Colic lymph node (tissue), 1 donor: Measurements from ENCODE around the gene LCA5L.

DNA sequence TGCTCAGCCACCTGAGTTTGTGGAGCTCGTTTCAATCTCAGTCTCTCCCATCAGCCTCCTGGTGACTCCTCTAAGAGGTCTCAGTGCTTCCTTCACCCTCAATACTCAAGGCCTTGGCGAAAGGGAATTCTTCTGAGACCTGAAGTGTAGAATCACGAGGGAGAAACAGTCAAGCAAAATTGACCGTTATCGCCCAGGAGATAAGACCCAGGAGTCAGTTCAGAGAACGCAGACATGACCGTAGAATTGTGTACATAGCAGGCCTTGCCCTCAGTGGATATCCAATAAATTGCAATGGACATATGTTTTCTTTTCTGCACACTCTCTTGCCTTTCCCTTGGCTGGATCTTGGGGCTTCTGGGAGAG, 15.7 kb upstream of the ETS2 start:
- PRO-cap = no peak

DNA sequence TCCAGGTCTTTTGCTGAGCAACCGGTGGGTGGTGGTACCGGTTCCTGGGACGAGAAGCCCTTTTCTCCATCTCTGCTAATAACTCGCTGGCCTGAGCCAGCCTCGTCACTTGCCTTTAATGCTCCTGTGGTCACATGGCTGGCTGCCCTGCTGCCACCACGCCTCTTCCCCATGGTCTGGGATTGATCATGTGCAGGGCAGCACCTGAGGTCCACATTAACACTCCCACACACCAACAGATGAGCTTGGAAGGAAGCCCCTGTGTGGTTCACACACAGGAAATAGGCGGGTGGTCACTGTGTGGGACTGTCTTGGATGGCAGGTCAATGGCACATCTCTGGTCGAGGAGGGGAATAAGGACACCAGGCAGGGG, 10.2 kb upstream of the ETS2 start:
- PRO-cap = no peak

GRCh38 chr21:38811683-38812193, 6.0 kb downstream of the ETS2 start:
- PRO-cap = no peak

GRCh38 chr21:38815182-38815438, 9.4 kb downstream of the ETS2 start:
- PRO-cap = no peak

- PRO-cap = no peak
These were observed 11.3 kb downstream of the ETS2 start for GRCh38 chr21:38816801-38817743.

GRCh38 chr21:38821202-38821911, 15.6 kb downstream of the ETS2 start:
- PRO-cap = no peak

- PRO-cap = no peak
These were observed 19.1 kb downstream of the ETS2 start for GRCh38 chr21:38824916-38825191.

DNA sequence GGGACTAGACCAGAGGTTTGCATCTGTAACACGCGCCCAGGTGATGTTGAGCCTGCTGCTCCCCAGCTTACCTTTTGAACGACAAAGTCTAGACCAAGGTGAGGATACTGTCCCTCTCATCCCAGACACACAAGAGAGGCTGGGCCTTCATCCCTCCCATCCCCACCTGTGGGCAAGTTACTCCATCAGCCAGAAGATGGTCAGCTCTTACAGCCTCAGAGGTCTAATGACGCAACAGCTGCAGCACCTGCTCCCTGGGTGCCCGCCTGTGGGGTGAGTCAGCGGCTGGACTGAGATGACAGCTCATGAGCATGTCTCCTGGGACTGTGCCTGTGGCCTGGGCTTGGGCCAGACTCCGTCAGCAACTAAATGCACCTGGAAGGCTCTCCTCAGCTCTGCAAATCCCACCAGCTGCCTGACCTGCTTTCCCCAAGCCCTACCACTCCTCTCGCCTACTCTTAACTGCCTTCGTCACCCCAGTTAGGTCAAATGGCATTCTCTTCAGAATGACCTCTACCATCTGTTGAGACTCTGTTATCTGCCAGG, 47.6 kb downstream of the ETS2 start:
- PRO-cap = no peak

DNA sequence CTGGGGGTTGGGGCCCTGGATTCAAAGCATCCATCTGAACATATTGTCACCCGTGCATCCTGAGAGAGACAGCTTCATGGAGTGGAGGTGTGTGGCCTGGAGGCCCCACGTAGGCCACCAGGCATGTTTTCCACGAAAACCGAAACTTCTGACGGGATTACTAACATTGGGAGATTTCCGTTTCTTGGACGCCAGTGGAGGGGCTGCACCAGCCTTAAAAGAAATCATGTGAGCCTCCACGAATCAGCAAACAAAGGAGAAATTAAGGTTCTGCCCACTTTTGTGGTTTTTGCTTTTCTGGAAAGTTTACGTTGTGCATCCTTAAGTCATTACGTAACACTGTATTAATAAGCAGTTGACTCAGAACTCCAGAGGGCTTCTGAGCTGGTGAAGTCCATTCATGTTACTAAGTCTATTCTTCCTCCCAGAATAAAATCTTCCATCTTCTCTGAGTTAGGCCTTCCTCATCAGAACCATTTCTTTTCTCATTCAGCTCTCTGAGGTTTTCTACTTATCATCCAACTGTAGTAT, 168.5 kb downstream of the PSMG1 start:
- PRO-cap = bidirectional peak, plus-strand start at position 371 of the sequence, minus-strand start at position 150 of the sequence

DNA sequence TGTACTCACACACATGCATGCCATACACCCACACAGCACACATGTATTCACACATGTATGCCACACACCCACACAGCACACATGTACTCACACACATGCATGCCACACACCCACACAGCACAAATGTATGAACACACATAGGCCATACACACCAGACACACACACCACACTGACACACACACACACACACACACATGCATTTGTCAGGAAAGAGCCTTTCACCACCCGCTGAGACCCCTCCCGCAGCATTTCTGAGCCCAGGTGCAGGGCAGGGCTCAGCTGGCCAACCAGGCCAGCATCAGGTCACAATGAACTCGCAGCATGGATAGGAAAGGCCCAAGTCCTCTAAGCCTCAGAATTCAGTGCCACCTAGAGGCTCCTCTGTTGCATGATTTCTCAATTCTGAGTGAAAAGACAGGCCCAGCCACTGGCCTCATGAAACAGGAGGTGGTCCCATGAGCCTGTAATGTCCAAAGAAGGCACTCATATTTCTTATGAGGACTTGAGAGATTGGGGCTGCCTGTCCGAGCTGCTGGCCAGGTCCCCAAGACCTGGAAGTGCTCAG, 57.4 kb downstream of the PSMG1 start:
- PRO-cap = no peak

DNA sequence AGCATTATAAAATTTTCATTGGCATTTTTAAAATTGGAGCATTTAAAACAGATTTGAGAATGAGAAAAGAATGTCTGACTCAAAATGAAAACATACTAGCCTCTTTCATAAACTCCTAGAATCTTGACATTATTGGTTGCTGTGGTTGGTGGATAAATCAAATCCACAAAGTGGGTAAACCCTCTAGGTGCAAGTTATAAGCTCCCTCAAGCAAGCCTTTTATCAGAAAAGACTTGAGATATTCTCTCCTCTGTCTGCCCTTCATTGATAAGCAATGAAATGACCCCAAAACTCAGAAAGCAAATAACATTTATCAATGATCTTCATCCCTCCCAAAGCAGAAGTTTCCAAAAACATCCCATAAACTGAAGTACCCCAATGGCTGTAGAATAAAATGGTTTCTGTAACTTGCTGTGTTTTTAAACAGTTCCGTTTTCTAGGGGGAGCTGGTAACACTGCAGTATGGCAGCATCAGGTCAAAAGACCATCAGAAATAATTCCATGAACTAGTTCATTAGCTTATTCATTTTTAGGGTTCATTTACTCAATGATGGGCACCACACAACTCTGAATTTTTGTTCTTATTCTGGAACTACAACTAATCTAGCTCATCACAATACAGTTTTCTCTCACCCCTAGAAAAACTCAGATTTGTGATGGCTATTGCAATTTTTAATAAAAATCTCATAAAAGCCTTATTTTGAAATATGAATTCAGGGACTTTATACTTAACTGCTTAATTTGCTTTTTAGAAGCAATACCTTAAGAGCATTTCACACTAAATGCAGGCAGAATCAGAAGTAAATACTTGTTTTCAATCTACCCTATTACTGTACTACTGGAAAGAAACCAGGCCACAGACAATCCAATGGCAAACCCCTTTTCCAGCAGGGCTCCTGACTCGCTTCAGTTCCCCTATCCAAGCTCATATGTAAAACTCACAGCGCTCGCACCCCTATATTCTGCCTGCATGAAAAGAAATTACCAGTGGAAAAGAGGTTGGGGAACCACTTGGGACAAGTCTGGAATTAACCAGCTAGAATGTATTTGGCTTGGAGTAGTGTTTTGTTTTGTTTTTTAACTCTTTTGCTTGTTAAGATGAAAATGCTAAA, 7.4 kb upstream of the PSMG1 start:
- PRO-cap = no peak

GRCh38 chr21:39212067-39212945, 29.1 kb upstream of the PSMG1 start:
- PRO-cap = no peak

DNA sequence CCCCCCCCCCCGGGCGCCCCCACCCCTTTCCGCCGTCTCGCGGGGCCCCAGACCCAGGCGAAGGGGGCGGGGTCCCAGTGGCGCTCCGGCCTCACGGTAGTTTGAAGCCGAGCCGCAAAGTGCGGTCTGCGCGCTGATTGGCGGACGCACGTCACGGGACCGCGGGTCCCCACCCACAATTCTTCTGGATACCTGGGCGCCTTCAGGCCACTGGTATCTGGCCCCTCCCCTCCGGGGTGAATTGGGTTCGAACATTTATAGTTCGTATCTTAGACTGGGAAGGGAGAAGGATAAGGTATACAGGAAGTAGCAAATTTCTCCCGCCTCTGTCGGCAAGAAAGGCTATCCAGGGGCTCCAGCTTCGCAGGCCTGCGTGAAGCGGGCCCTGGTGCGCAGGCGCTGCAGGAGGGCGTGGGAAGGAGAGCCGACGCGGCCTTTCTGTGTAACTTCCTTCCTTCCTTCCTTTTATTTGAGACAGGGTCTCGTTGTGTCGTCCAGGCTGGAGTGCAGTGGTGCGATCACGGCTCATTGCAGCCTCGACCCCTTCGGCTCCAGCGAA, 459 bp upstream of the HMGN1 start:
- PRO-cap = bidirectional peak, plus-strand start at position 178 of the sequence, minus-strand start outside the sequence; bidirectional peak, plus-strand start at position 468 of the sequence, minus-strand start at position 363 of the sequence

- PRO-cap = no peak
These were observed 798 bp downstream of the LCA5L start for GRCh38 chr21:39444798-39445162.

GRCh38 chr21:39445163-39446447, at the start of gene LCA5L:
Gene LCA5L (minus strand): TSS chr21:39445778.
- PRO-cap = bidirectional peak, plus-strand start at chr21:39445856, minus-strand start at chr21:39445753

- PRO-cap = no peak
These were observed 700 bp downstream of the SH3BGR start for GRCh38 chr21:39452443-39452897.

- PRO-cap = no peak
These were observed 50.9 kb downstream of the SH3BGR start for GRCh38 chr21:39502506-39503186.

DNA sequence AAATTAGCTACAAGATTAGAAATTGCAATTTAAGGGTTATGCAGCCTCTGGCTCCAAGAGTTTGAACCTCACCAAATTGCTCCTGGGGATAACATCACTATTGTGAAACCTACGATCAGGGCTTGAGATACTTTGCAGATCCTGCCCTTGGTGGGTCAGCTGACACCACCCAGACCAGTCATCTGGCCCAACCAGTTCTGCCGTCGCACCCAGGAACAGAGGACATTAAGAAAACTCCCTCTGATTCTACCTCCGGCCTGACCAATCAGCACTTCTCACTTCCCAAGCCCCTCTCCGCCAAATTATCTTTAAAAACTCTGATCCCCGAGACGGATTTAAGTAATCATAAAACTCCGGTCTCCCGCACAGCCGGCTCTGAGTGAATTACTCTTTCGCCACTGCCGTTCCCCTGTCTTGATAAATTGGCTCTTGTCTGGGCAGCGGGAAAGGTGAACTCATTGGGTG, 32.9 kb upstream of the B3GALT5 start:
- PRO-cap = no peak

- PRO-cap = no peak
These were observed 162.1 kb downstream of the DSCAM start for GRCh38 chr21:40684777-40685270.

DNA sequence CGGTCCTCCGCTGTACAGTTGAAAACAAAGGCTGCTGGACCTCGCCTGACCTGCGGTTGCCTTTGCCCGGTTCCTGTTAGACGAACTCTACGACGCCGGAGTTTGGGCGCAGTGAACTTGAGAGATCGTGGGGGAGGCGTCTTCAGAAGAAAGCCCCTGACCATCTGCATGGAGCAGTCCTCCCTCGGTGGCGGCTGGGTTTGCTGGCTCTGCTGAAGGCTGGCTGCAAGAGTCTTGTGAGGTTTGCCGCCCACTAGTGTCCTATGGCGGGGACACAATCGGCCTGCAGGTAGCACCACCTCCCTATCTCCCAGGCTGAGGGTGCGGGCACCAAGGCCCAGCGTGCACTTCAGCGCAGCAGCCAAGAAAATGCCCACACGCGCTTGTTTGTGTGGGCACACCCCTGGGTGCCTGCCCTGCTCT, 5.1 kb downstream of the DSCAM start:
- PRO-cap = no peak